M059J (cell line): ENCODE measurements around the genes PCDHB4, PCDHB13, SLC25A2, PCDHGA2, PCDHGC4 and DELE1.

DNA sequence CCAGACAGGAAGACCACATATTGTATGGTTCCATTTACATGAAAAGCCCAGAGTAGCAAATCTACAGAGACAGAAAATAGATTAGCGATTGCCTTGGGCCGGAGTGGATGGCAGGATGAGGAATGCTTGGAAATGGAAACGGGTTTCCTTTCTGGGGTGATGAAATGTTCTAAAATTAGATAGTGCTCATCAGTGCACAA, 23.6 kb downstream of the SLC35A4 start:
- RAMPAGE, long total RNA, result no peak

DNA sequence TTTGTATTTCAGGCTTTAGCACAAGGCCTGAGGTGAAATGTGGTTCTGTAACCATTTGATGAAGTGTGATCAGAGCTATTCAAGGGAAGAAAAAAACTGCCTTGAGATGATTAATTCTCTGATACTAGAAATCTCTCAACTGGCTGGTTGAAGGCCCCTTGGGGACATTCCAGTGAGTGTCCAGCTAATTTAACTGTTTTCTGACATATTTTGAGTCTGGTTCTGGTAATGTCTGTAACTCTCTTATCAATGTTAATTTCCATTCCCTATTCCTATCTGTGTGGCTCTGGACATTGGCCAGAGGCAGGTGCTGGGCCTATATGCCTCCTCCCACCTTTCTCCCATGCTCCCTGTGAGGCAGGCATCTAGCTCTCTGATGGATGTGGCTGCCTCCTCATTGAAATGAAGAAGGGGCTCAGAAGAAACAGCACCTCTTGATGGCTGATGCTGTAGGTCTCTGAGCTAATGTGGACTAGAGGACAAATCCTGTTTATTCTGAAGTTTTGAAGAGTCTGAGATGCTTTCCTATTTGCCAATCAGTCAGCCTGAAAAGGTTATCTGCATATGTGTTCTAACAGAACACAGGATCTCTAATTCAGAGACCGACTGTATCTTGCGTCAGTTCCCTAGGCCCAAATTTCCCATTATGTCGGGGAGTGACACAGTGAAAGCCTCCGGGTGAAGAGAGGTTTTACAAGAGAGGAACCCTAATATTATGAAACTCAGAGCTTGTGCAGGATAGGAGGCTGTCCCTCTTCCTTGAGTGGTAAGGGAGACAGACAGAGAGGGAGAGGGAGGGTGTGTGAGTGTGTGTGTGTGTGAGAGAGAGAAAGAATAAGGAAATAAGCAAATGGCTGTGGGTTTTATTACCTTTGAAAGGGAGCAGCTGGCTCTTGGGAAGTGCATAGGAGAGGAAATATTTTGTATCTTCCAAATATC, 2.2 kb downstream of the CD14 start:
- RAMPAGE, long total RNA, result no peak

DNA sequence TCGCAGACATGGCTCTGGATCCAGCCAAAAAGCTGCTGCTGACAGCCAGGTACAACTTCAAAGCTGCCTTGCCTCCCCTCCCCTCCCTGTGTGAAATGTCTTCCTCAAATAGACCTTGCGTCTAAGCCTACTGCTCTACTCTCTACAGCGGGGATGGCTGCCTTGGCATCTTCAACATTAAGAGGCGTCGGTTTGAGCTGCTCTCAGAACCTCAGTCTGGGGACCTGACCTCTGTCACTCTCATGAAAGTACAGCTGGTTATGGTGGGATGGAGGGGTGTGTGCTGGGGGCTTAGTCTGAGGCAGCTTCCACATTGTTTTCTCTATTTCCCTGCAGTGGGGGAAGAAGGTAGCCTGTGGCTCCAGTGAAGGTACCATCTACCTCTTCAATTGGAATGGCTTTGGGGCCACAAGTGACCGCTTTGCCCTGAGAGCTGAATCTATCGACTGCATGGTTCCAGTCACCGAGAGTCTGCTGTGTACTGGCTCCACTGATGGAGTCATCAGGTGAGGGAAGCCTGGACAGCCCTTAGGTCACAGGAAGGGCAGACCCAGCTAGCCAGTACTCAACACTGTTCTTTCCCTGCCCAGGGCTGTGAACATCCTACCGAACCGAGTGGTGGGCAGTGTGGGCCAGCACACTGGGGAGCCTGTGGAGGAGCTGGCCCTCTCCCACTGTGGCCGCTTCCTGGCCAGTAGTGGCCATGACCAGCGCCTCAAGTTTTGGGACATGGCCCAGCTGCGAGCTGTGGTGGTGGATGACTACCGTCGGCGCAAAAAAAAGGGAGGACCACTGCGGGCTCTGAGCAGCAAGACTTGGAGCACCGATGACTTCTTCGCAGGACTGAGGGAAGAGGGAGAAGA, 4.3 kb downstream of the WDR55 start:
- RAMPAGE, long total RNA, result no peak

GRCh38 chr5:141010069-141010616, 41.0 kb upstream of the PCDHB1 start:
- RAMPAGE, long total RNA, result no peak

GRCh38 chr5:141121625-141121929, at the start of gene PCDHB4:
PCDHB4 (plus strand) TSS chr5:141121818.
- RAMPAGE, long total RNA, result no peak

DNA sequence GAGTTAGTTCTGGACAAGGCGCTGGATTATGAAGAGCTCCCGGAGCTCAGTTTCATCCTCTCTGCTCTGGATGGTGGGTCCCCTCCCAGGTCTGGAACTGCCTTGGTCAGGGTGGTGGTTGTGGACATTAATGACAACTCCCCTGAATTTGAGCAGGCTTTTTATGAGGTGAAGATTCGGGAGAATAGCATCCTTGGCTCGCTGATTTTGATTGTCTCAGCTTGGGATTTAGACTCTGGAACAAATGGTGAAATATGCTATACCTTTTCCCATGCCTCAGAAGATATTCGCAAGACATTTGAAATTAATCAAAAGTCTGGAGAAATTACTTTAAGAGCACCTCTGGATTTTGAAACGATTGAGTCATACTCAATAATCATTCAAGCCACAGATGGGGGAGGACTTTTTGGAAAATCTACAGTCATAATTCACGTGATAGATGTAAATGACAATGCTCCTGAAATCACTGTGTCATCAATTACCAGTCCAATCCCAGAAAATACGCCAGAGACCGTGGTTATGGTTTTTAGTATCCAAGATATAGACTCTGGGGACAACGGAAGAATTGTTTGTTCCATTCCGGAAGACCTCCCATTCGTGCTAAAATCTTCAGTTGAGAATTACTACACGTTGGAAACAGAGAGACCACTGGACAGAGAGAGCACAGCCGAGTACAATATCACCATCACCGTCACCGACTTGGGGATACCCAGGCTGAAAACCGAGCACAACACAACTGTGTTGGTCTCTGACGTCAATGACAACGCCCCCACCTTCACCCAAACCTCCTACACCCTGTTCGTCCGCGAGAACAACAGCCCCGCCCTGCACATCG, 1.1 kb downstream of the PCDHB11 start:
- RAMPAGE, long total RNA, result no peak

- RAMPAGE, long total RNA, result no peak
Observed at GRCh38 chr5:141213871-141214187, at the start of gene PCDHB13. PCDHB13 (plus strand) TSS chr5:141213919.

DNA sequence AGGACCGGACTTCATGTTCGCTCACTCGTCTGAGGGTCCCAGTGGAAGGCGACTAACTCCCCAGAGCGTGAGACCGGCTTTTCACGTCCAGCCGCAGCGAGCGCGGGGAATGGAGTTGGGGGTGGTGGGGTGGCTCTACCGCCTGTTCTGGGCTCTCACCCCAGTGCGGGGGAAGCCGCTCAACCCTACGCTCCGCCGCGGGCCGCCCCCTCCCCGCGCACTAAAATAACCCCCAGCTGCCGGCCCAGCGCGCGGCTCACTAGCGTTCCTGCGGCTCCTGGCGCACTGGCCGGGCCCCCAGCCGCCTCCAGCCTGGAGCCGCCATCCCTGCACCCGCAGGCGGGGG, at the start of gene SLC25A2:
Gene SLC25A2 (minus strand): TSS at position 199 of the 346 bp plus-strand sequence.
- RAMPAGE, long total RNA, result no peak

GRCh38 chr5:141338624-141339051, at the start of gene PCDHGA2:
PCDHGA2 (plus strand) TSS chr5:141338760.
- RAMPAGE, long total RNA, result no peak

DNA sequence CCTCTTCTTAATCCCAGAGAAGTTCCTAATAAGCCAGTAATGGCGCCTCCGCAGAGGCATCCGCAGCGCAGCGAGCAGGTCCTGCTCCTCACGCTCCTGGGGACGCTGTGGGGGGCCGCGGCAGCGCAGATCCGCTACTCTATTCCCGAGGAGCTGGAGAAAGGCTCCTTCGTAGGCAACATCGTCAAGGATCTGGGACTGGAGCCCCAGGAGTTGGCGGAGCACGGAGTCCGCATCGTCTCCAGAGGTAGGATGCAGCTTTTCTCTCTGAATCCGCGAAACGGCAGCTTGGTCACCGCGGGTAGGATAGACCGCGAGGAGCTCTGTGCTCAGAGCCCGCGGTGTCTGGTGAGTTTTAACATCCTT, 337 bp downstream of the PCDHGA6 start:
- RAMPAGE, long total RNA, result no peak

- RAMPAGE, long total RNA, result no peak
Observed at GRCh38 chr5:141484498-141485222, at the start of gene PCDHGC4. PCDHGC4 (plus strand) TSS chr5:141485030.

DNA sequence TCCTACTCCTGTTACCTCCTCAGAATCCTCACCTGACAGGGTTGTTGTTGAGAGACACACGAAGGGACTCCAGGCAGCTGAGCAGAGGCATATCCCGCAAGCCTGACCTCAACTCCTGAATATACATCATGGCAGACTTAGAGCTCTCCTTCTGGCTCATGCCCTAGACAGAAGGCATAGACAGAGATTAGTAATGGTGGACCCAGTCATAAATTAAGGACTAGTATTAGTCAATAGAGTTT, 35.4 kb downstream of the DIAPH1 start:
- RAMPAGE, long total RNA, result no peak

GRCh38 chr5:141634507-141635259, 2.0 kb downstream of the HDAC3 start:
- RAMPAGE, long total RNA, result no peak

DNA sequence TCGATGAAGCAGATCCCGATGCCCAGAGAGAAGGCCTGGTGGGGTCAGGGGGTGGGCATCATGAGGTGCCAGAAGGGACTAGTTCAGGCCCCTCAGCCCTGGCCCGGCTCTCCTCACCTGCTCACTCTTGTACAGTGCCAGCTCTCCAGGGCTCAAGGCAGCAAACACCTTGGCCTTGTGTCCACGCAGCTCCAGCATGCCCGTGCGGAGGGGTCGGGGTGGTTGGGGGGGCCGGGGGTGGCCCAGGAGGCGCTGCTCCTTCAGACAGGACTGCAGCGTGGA, 9.5 kb downstream of the ARAP3 start:
- RAMPAGE, long total RNA, result no peak

- RAMPAGE, long total RNA, result no peak
Observed at GRCh38 chr5:141848572-141848959, 29.6 kb downstream of the PCDH1 start.

- RAMPAGE, long total RNA, result no peak
Observed at GRCh38 chr5:141870342-141870738, 7.9 kb downstream of the PCDH1 start.

- RAMPAGE, long total RNA, result no peak
Observed at GRCh38 chr5:141874137-141875213, 3.7 kb downstream of the PCDH1 start.

DNA sequence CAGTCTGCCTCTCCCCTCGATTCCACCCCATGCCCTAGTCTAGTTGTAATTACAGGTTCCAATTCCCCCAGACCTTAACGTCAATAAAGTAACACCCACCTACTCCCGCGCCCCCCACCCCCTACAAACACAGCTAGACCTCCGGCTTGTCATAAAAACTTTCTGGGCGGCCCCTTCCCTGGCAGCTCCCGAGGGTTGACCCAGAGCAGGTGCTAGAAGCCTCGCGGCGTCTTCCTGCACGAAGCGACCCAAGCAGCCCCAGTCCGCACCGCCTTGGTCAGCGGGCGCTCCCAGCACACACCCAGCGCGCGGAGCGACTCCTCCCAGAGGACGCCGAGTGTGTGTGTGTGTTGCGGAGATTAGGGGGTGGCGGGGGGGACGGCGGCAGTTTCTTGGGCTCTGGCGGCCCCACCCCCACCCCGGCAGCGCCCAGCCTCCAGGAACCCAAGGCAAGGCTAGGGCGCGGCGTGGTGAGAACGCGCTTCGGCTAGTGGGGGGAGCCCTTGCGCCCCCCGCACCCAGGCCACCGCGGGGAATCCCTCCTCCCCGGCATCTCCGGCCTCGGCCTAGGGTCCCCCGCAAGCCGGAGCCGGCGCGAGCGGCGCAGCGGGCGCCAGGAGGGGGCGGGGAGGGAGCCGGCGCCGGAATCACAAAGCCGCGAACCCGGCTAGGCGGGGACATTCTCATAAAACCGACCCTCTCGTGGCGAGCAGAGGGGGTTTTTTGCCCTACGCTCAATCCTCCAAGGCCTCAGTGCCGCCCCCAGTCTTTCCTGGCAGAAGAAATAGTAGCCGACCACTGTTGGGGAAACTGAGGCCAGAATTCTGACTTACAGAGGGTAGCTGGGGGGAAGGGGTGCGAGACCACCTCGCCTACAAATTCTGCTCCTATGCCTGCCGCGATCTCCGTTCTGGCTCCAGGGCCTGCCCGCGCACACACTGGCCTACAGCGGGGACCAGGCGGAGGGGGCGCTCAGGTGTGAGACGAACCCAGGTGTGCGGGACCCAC, 2.1 kb downstream of the PCDH1 start:
- RAMPAGE, long total RNA, result no peak

- RAMPAGE, long total RNA, result no peak
Observed at GRCh38 chr5:141923194-141924516, at the start of gene DELE1. DELE1 (plus strand) TSS chr5:141923871.

- RAMPAGE, long total RNA, result no peak
Observed at GRCh38 chr5:141966395-141967086, 2.4 kb upstream of the RNF14 start.